NT2/D1 (cell line): Measurements from ENCODE around the genes CEP126 and CFAP300.

DNA sequence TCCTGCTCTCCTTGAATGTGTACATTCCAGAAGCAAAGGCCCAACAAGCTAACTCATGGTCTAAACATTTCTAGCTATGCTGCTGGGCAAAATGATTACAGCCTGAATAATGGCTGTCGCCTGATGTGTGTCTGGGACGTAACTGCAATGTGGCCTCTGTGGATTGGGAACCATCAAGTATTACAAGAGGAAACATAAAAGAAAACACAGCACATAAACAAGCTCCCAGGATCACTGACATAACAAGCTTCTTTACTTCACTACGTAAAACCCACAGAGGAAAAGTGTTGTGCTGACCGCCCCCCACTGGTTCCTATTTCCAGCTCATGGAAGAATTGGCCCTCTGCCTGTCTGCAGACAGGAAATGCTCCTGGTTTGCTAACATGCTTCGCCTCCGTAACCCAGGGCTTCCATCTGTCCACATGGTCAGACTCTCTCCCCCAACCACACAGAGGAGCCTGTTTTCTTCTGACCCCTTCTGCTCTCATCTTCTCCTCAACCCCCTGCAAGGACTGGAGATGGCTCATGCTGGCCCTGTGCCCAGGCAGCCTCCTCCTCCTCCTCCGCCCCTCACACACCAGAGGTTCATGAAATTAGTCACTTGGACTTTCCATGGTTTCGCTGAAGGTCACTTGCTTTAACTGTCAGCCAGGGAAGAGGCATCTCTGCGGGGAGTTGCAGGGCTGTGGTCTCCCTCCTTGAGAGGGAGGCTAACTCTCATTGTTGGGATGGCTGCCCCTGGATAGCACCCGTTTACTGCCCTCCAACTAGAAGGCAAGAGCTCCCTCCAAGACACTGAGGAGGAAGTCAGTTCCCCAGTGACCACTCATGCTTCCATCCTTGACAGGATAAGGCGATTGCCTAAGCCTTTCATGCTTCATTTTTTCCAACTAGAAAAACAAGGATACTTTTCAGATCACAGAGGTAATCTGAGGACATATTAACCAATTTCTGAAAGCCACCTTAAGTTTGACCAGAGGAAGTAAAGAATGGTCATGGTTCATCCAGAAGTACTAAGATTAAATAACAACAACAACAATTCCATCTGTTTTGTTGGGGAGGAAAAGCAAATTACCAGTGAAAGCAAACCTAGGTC, 186.9 kb downstream of the MAML2 start:
- RRBS, 2 experiments = no CpG with 5 or more reads among the region's 11 CpGs

- RRBS, 2 experiments = no CpG with 5 or more reads among the region's 2 CpGs
Measured at GRCh38 chr11:96183373-96183901, 159.6 kb downstream of the MAML2 start.

DNA sequence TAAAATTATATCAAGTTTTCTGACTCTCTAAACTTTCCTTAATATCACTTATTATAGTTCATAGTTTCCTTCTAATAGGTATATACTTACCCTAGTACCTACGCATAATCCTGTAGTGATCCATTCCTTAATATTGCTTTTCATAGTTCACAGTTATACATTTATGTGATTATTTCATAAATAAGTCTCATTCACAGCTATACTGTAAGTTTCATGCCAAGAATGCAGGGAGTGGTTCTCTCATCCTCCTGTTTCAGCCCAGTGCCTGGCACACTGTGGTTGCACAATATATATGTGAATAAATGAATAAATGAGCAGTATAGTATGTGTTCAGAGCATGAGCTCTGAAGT, 115.8 kb downstream of the MAML2 start:
- RRBS, 2 experiments = no CpG with 5 or more reads among the region's 1 CpG

- RRBS, 2 experiments = no CpG with 5 or more reads among the region's 2 CpGs
Measured at GRCh38 chr11:96324896-96325418, 18.0 kb downstream of the MAML2 start.

- RRBS, 2 experiments = no CpG with 5 or more reads among the region's 11 CpGs
Measured at GRCh38 chr11:100639079-100639722, 47.9 kb upstream of the ARHGAP42 start.

GRCh38 chr11:100715087-100715746, 28.1 kb downstream of the ARHGAP42 start:
- RRBS, 2 experiments = no CpG with 5 or more reads among the region's 3 CpGs

DNA sequence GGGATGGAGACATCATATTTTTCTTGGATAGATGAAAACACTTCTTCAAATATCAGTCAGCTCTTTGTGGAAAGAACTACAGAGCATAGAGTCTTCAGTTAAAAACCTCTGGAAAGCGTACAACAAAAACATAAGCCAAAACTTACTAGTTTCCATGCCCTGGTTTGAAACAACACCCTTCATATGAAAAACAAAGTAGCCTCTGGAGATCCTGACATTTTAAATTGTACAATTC, 7.0 kb upstream of the CEP126 start:
- RRBS, 2 experiments = no CpG with 5 or more reads among the region's 1 CpG

- RRBS, 2 experiments = under 1 to 1% methylated on average over 12 of the region's 59 CpGs
Measured at GRCh38 chr11:101914778-101915560, at the start of gene CEP126. Gene CEP126, plus strand, starts transcription at chr11:101915010.

- RRBS, 2 experiments = no CpG with 5 or more reads among the region's 4 CpGs
Measured at GRCh38 chr11:101915790-101916109, 572 bp downstream of the ANGPTL5 start.

DNA sequence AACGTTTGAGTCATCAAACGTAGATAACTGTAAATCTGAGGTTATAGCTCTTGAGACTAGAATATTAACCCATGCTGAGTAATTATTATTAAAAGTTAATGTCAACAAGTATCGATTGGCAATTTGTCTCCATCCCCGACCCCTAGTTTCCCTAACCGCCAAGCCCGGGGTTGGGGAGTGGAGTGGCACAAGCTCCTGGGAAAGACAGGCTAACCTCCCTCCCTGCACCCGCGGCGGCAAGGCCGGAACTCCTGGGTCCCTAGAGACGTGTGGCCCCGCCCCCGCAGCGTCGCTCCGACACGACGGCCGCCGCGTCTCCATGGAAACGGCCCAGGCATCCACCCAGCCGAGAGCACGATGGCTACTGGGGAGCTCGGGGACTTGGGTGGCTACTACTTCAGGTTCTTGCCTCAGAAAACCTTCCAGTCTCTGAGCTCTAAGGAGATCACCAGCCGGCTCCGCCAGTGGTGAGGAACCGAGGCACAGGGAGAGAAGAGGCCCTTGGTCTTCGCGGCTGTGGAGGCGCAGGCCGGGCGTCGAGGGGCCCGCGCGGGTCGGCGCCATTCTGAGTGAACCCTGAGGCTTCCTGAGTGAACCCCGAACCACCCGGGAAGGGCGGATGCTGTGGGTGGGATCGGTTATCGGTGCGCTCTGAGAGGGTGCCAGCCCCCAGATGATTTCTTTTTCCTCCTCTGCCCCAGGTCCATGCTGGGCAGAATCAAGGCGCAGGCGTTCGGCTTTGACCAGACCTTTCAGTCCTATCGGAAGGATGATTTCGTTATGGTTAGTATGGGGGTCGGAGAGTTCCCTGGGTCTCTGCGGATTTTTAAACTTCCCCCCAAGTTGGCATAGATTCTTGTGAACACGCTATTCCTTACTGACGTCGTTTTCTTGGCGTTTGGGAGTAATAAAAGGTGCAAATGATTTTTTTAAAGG, at the start of gene CFAP300:
Gene CFAP300 (plus strand): TSS at position 324 of the 936 bp plus-strand sequence.
- RRBS, 2 experiments = 59 to 93% methylated on average over 10 to 17 of the region's 56 CpGs

DNA sequence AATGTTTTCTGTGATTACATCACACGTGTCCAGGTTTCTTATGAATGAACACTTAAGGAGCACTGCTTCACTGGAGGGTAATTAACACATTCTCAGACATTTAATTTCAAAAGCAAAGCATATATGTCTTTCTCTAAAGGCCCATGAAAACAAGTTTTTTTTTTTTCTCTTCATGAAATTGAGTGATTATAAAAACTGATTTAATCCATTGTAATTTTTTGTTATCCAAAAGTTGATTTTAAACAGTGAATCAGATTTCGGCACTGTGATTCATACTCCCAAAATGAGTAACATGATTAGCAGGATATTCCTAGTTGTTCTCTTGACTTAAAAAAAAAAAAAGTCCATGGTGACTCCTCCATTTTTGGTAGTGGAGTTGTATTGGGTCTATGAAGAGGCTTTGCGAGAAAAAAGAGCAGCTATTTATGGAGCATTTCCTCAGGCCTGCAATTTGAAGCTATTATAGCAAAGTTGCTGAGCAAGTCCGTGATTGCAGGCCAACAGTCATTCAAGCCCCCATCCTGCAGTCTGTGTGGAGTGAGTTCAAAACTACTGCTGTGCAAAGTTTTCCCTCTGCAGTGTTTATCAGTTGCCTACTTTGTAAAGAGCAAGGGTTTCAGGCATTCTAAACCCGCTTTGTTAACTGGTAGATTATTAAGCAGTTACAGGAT, 28.8 kb downstream of the YAP1 start:
- RRBS, 2 experiments = no CpG with 5 or more reads among the region's 5 CpGs

DNA sequence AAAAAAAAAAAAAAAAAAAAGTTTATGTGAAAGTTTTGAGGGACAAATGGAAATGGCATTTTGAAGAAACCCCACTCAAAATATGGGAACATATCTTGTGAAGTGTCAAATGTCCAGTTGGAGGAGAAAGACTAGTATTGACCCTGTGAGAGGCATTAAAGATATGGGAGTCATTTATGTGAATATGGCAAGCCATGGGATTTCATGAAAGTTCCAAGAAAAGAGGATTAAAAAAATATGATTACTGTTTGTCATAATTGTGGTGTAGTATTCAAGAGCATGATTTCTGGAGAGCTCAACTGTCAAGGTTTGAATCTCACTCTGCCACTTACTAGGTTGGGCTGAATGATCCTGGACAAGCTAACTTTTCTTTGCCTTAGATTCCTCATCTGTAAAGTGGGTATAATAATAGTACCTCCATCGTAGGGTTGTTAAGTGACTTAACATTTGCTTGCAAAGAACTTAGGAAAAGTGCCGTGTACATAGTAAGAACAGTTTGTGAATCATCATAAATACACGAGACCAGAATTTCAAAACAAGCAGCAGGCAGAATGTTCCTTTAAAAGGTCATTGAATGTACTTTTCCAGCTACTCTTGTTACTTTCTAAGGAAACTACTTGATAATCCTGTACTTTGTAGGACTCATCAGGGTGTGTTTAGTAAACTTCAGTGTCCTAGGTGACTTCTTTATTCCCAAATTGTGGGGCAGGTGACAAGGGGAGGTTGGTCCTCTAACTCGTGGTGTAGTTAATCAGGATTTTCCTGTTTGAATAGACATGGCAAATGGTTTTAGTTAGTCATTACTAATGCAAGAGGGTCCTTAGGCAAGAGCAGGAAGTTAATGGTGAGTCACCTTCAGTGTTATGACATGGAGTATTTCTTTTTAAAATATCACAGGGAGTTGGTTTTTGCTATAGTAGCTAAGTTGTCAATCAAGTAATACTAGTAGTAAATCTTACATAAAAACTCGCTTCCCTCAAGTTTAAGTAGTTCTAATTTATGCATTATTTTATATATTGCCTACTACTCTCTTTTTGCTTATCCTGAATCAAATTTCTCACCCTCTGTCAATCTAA, 67.8 kb downstream of the YAP1 start:
- RRBS, 2 experiments = no CpG with 5 or more reads among the region's 5 CpGs

DNA sequence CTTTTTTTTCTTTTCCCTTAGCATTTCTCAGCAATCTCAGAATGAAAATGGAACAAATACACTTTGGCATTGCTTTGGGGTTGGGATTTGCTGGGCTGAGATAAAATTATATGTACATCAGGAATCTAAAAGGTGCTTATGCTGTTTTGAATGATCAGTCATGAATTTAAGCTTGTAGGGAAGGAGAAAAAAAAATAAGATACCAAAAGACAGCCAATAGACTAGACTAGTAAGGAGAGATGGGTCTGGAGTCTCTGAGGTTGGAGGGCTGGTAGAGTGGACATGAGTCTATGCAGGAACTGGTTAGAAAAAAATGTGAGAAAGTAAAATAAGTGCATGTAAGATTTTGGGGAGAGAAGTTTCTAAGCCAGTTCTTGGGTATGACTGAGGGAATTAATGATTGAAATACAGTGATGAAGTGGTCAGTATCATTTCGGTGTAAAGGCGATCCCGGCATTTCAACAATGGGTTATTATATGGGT, 96.8 kb upstream of the BIRC3 start:
- RRBS, 2 experiments = no CpG with 5 or more reads among the region's 3 CpGs

DNA sequence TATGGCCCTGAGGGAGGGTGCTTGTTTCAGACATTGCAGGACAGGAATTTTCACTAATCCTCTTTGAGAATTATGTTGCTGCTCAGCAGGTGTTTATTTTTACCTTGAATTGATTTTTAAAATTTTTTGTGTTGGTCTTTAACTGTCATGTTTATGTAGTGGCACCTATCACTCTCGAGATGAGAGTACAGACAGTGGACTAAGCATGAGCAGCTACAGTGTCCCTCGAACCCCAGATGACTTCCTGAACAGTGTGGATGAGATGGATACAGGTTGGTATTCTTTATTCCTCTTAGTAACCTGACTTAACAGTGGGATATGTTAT, 90.0 kb upstream of the BIRC3 start:
- RRBS, 2 experiments = no CpG with 5 or more reads among the region's 2 CpGs

DNA sequence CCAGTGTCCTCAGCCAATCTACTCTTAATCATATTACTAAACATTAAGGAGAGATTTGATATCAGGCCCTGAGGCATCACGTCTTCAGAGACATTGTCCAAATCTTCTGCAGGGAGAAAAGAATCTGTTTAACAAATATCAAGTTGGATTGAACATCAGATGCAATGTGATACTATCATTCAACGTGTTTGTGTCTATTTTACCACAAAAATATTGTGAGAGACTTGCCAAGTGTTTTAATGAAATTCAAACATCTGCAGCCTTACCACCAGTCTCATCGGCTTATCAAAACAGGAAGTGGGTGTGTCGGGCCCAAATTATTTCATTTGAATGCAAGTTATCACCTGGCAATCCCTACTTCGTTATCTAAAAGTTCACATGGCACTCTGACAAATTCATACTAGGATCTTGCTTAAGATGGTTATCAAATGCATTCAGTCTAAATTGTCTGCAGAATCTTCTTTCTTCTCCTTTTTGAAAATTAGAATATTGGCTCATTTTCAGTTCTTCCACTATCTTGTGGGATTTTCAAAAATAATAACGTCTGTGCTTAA, 10.5 kb upstream of the BIRC3 start:
- RRBS, 2 experiments = no CpG with 5 or more reads among the region's 6 CpGs

DNA sequence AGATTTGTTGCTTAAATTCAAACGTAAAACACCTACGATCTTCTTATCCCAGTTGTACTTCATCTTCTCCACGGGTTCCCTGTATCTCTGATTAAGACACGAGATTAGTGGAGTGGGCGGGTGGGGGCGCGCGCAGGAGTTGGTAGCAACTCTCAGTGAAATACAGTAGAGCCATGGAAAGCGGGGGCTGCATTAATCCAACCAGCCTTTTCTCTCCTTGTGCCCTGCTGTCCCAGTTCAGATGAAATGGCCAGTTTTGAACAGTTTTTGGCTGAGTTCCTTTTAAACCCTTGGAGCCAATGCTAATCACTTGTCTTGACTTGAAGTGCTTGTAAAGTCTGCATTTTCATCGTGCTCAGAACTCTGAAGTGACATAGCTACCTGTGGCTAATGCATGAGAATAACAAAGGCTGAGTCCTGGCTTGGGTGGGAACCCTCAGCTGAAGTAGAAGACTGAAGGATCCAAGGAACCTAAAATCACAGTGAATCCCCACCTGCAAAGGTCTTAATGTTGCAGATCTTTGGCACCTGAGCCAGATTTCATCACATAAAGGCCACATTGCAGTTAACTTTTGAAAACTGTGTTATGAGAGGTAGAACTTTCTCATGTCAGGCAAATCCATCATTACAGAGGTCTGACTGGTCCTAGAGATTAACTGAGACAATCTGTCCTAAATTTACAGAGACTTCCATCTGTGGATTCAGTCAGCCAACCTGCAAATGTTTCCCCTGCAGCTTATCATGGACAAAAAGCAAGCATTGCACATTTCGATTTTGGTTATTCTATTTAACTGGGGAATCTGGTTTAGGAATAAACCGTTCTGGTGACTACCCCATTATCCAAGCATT, 909 bp upstream of the TMEM123 start:
- RRBS, 2 experiments = no CpG with 5 or more reads among the region's 12 CpGs

- RRBS, 2 experiments = no CpG with 5 or more reads among the region's 7 CpGs
Measured at GRCh38 chr11:102607041-102607617, 18.0 kb downstream of the MMP20 start.

DNA sequence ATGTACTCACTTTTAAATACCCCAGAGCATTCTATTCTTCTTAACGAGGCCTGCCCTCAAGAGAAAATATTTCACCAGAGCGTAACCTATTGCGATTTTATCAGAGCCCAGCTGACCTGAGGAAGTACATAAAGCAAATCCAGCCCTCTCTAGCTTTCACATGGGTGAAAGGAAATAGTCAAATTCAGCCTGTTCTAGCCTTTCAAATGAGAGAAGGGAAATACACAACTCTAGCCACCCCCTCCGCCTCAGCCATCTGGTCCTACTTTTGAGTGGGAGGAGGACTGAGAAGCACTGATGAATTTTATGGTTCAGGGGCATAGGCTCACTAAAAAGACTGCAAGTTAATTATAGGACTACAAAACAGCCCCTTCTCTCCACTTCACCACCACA, 109.0 kb downstream of the CASP4 start:
- RRBS, 2 experiments = no CpG with 5 or more reads among the region's 4 CpGs

GRCh38 chr11:104970573-104970903, 2.2 kb upstream of the CASP4 start:
- RRBS, 2 experiments = no CpG with 5 or more reads among the region's 1 CpG

- RRBS, 2 experiments = no CpG with 5 or more reads among the region's 2 CpGs
Measured at GRCh38 chr11:104994914-104995230, 26.5 kb upstream of the CASP4 start.